Endometrial microvascular endothelial cells (primary cell): ENCODE measurements around the gene RNFT2.

DNA sequence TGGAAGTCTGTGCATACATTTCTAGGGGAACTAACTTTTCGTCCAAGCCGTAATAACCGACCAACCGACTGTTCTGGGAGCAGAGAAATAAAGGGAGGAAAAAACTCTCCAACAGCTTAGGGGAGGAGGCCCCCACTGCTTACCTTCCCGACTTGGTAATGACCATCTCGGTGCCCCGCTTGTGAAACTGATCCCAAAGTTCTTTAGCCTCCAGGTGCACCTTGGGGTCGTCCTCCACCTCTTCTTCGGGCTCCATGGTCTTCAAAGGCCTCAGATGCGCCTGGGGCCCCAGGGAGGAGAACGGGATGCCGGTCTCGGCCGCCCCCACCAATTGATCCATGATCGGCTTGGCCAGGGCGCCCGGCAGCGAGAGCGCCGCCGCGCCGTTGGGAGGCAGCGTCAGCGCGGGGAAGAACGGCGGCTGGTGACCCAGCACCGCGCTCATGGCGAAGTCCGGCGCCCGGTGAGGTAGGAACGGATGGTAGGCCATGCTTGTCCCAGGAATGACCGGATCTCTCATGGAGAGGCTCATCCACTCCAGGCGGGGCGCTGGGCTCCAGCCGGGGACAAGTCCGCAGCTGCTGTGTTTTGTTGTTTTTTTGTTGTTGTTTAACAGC, 1.2 kb downstream of the TBX3 start:
- RAMPAGE, long total RNA: no peak

GRCh38 chr12:114685147-114685396, 1.1 kb upstream of the TBX3 start:
- RAMPAGE, long total RNA: no peak

GRCh38 chr12:114747219-114747745, 63.3 kb upstream of the TBX3 start:
- RAMPAGE, long total RNA: no peak

DNA sequence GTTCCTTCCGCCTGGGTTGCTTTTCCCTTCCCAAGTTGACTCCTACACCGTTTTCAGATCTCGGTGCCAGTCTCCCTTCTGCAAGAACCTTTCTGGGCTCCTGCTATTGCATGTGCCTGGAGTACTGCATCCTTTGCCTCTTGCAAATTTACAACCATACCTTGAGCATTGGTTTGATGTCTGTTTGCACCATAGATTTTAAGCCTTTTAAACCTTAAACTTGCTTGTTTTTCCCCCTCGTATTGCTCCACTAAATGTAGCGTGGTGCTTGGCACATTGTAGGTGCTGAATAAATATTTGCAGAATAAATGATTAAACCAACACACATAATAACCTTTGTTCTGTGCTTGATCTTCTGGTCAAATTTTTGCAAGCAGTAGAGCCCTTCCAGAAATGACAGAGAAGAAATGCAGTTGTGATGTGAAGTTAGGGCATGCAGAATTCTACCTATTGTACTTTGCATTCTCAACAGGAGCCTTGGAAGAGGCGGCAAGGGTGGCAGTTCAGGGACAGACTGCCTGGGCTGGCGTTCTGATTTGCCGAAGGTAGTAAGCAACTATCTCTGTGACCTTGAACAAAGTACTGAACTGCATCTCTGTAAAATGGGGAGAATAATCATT, 394.3 kb upstream of the TBX3 start:
- RAMPAGE, long total RNA: no peak

GRCh38 chr12:115398120-115399070, 714.4 kb upstream of the TBX3 start:
- RAMPAGE, long total RNA: no peak

- RAMPAGE, long total RNA: no peak
These were observed 767.2 kb upstream of the TBX3 start for GRCh38 chr12:115451197-115451644.

- RAMPAGE, long total RNA: no peak
These were observed 620.3 kb downstream of the MED13L start for GRCh38 chr12:115657087-115657736.

DNA sequence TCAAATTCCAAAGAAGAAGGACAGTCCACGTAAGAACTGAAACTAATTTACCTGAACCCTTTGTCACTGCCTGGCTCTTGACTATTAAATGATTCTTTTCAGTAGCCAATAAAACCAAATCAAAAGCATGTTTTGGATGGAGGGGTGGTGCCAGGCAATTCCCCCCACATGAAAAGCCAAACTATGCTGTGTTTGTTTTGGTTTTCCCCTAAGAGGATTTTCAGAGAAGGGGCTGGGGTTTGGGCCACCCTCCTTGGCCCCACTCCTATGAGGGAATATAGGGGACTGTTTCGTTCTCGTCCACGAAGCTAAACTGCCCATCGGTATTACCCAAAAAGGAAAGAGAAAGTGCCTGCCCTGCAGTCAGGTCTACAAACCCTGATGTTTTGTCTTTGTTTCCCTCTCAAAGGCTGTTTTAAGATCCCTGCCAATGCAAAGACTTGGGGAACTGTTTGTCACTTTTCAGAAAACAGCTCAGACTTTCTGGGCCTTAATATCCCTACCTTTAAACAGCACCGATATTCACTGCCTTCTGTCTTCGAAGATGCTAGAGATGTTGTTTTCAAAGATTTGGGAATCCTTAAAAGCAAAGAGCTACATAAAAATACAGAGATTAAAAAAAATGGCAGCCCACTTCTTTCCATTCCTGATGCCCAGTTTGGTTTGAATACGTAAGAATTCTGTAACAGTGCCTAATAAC, 518.6 kb downstream of the MED13L start:
- RAMPAGE, long total RNA: no peak

GRCh38 chr12:115870303-115870938, 407.1 kb downstream of the MED13L start:
- RAMPAGE, long total RNA: no peak

GRCh38 chr12:115996356-115996730, 281.1 kb downstream of the MED13L start:
- RAMPAGE, long total RNA: no peak

DNA sequence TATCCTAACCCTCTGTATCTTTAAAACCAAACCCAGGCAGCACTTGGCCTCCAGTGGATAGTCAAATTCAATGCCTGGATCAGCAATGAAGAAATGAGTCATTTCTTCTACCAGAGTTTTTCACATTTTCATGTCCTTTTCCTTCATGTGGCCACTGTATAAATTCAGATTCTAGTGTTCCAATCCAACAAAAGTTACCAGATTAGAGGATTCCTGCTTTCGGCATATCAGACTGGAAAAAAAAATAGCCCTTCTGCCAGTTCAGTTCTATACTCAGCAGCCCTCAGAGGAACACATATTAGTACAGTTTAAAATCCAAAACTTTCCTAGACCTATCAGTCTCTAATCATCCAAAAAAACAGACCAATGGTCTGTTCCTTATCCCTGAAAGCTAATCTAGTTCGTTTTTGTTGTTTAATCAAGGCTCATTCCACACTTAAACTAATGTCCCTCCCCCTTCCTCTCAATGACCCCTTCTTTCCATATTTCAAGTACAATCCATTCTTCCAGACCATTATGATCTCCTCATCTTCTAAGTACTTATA, 273.2 kb downstream of the MED13L start:
- RAMPAGE, long total RNA: no peak

- RAMPAGE, long total RNA: no peak
These were observed 258.2 kb downstream of the MED13L start for GRCh38 chr12:116018851-116020159.

DNA sequence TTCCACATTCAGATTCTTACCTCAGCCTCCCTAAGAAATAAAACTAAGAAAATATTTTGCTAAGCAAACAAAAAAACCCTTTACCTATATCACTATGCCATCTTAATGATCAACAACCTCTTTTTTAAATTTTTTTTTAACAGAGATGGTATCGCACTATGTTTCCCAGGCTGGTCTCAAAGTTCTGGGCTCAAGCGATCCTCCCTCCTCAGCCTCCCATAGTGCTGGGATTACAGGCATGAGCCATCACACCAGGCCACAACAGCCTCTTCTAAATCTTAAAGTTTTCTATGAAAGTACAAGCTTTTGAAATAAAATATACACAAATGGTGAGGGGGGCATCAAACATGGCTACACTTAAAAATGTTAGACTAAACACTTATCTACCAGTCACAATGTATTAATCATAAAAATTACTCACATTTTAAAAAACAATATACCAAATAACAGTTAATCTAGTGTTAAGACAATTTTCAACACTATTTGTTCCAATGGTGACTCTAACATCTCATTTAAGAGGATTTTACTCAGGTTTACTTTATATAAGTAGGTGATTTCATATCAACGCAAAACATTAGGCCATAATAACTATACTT, 48.6 kb downstream of the MED13L start:
- RAMPAGE, long total RNA: no peak

DNA sequence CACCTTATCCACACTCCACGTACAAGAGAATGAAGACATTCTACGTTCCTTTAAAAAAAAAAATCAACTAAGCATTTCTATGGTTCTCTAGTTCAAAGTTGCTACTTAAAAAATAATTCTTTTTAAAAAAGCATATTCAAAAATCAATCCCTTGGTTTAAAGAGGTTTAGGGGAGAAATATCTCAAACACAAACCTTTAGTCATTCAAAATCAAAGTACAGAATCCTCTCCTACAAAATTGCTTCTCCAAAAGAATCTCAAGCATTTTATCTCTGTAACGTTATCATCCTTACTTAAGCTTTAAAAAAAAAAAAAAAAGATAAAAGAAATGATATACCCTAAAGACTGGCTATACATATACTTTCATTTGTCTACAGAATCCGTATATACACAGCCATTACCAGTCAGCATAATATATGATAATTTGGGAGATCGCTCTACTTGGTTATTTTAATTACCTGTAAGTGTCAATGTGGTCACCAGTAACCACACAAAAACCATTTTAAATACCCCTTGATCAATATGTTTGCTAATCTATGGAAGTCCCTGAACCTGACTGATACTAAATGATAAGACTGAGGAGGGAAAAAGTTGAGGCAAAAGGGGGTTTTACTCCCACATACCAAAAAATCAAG, 2.7 kb downstream of the MED13L start:
- RAMPAGE, long total RNA: no peak

DNA sequence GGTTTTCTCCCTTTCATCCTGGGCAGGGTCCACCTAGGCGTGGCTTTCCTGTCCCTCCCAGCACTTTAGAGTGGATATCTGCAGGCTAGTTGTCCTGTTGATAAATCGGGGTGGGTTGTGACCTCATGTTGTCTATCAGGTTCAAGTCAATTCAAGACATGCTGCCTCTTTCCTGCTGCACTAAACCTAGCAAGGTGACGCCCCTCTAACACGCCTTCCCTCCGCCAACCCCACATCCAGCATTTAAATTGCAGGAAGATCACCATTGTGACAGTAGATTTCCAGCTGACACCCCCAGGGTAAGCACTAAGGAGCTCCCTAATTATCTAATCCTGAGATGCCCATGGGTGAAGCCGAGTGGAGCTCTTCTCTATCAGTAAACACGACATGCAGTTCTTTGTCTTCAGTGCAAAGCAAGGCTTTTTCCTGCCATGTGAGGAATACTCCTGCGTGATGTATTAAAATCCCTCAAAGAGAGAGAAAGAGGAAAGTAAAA, 61.1 kb downstream of the MAP1LC3B2 start:
- RAMPAGE, long total RNA: no peak

- RAMPAGE, long total RNA: no peak
These were observed 76.4 kb downstream of the SPRING1 start for GRCh38 chr12:116661420-116661845.

- RAMPAGE, long total RNA: no peak
These were observed at the start of gene RNFT2 for GRCh38 chr12:116737588-116738911. TSS of gene RNFT2 (plus strand) at chr12:116738315.

- RAMPAGE, long total RNA: no peak
These were observed 30.8 kb downstream of the TESC start for GRCh38 chr12:117068329-117068877.

GRCh38 chr12:117189634-117190131, 587 bp downstream of the FBXO21 start:
- RAMPAGE, long total RNA: no peak

- RAMPAGE, long total RNA: no peak
These were observed 13.2 kb downstream of the TAOK3 start for GRCh38 chr12:118359502-118359965.